Amniotic epithelial cell (primary cell): ENCODE measurements around the genes ZEB1 and ARHGAP12.

DNA sequence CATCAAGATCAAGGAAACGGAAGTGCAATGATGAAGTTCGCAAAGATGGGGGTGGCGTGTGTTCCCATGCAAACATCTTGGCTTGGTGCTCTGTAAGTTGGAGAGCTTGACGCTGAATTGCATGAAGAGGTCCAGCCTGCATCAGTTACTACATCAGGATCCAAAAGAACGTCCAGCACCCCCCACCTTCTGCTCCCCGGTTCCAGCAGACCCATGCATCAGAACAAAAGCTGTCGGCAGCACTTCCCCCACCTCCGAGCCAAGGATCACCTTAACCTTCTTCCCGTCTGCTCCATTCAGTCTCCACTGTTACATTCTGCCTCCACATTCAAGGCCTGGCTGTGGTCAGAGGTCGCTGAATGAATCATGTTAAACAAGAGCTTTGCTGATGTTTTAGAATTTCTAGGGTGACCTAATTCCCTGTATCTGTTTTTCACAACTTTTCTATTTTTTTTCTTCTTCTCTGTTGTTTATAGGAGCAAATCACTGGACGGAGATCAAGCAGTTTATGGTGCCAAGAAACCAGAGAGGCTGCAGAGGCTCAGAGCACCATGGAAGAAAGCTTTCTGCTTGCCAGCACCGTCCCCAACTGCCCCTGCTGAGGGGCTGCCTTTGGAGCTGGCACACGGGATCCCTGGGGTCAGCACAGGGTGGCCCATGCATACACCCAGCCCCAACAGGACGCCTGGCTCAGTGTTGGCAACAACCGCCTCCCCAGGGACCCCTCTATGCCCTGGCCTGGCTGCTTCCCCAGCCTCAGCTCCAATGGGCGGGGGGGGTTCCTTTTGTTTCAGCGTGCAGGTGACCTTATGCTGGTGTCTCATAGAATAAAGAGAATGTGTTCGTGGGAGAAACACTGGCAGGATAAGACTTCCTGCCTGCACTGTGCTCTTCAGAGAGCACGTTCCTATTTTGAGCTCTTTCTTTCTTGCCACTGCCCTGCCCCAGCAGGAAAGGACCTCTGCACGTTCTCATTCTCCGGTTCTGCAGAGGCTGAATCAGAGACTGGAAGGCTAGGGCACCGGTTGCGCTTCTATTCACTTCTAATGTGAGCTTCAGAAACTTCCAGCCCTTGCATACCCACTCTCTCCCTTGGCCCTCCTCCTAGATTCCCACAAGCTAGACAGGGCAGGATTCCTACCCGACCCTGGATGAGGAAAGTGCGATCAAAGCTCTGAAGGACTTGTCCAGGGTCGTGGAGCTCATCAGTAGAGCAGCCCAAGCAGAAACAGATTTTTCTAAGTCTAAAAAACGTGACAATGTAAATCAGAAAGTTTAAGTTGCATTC lies 182.7 kb upstream of the LYZL2 start:
- RRBS = no CpG with 5 or more reads among the region's 27 CpGs

DNA sequence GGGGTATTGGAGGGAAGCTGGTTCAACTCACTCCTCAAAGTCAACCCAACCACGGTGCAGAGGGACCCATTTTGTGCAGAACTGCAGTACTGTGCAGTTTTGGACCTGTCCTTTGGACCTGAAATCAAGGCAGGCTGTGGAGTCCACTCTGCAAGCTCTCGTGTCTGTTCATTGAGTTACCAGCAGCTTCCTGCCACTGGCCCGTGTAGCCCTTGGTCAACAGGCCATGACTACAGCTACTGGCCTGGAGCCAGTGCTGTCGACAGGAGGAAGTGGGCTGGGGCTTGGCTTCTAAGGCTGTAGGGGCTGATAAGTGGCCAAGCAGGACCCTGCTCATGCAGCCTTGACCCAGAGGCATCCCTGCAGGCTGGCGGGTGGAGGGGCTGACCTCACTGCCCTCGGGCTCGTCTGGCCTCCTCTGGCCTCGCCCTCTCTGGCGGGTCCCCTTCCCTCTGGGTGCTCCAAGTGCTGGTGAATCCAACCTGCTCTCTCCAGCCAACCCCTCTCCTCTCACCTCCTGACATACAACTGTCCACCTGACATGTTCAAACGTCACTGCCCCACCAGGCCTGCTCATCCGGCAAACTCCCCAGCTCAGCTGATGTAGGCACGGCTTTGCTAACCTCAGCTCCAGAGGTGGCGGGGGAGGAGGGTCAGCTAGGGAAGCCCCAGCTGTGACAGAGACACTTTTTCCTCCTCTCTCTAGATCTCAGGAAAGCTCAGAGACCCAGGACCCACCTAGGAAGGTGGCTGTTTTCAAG lies 188.5 kb upstream of the LYZL2 start:
- RRBS = no CpG with 5 or more reads among the region's 13 CpGs

DNA sequence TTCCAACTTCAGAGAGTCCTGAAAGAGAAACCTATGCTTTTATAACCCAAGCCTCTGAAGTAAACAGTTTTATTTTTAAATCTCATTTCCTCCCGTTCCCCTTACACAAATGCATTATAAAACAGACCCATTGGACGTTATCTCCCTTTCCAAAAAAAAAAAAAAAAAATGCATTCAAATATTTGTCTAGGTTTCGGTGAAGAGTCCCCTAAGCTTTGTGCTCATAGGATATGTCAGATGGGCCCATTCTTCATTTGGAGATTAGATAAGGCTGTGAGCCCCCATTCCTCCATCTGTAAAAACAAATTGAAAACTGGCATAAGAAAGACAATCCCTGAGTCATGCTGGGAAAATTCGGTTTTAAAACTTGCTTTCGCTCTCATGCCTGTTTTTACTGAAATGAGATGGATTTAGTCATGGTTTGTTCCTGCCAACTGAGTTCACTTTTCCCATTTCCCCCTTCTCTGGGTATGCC lies 190.6 kb upstream of the LYZL2 start:
- RRBS = no CpG with 5 or more reads among the region's 5 CpGs

GRCh38 chr10:31007629-31008171 lies 24.0 kb downstream of the ZNF438 start:
- RRBS = no CpG with 5 or more reads among the region's 1 CpG

- RRBS = no CpG with 5 or more reads among the region's 7 CpGs
These were observed 17.3 kb downstream of the ZNF438 start for GRCh38 chr10:31014195-31014884.

DNA sequence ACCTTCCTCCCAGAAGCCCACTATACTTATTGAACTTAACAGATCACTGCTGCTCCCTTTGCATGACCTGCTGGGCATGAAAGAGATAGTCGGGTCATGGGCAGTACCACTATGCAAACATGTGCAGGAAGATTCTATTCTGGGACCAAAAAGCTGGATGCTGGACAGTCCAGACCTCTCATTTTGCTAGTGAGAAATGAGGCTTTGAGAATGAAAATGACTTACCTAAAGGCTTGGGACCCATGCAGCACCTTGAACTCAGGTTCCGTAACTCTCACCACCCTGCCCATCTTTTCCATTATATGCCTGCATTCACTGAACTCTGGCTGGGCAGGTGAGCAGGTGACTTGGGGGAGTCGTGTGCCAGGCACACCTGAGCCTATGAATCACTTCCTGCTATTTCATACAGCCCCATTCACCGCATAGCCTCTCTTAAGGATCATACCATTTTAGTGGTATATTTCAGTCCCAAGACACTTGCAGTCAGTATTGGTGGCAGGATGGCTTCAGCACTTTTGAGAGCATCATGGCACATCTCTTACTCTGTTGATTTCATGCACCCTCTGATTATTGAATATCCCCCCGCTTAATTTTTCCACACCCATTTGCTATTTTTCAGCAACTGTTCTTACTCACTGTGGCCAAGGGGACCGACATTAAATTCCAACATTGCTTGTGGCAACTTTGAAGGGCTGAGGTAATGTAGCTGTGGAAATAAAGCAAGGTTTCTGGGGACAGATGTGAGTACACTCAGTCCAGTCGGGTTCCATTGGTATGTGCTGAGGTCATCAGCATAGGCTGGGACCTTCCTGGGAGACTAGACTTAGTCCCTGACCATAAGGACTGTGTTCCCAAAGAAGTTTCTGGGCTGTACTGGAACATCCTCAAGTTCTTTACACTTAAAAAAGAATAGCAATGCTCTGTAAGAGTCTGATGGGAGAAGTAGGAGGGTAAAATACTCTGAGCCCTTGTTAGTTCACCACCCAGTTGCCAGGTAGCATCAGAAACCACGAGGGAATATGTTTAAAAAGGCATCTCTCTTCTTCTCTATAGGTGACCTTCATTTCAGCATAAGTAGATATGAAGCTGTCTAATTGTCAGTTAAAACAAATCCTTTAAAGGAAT lies 39.7 kb upstream of the ZNF438 start:
- RRBS = no CpG with 5 or more reads among the region's 8 CpGs

- RRBS = no CpG with 5 or more reads among the region's 14 CpGs
These were observed at the start of gene ZEB1 for GRCh38 chr10:31319154-31319323. Gene ZEB1, plus strand, starts transcription at chr10:31319216.

GRCh38 chr10:31341103-31341949 lies 22.3 kb downstream of the ZEB1 start:
- RRBS = no CpG with 5 or more reads among the region's 6 CpGs

- RRBS = 58% methylated on average over 3 of the region's 23 CpGs
These were observed 230.8 kb downstream of the ARHGAP12 start for GRCh38 chr10:31697580-31698555.

DNA sequence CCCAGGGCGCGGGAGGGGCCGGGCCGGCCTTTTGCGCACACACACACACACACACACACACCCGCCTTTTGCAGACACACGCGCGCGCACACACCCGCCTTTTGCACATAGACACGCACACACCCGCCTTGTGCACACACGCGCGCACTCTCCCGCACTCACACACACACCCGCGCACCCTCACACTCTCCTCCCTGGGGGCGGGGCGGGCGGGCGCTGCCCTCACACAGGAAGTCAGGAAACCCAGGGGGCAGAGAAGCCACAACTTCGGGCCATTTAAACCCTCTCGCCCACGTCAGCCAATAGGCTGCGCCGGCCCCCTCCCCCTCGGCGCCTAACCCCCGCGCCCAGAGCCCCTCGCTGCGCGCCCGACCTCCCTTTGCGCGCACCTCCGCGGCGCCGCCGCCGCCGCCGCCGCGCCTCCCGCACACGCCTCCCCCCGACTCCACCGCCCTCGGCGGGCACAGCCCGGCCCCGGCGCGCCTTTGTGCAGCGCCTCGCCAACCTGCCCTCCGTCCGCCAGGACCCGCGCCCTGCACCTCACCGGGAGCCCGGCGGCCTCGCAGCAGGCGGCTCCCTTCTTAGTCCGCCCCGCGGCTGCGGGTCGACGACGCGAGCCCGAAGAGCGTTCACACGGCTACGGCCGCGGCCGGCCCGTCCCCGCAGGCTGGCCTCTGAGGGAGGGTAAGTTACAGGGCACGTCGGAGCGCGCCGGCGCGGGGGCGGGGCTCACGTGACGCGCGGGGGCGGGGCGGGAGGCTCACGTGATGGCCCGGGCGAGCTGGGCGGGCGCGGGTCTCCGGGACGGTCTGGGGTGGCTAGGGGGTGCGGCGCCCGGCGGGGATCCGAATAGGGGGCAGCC lies at the start of gene ARHGAP12:
Gene ARHGAP12, minus strand, starts transcription at position 693 of the 862 bp plus-strand sequence.
- RRBS = 4% methylated on average over 39 of the region's 113 CpGs

GRCh38 chr10:32021985-32022431 lies 34.2 kb downstream of the KIF5B start:
- RRBS = no CpG with 5 or more reads among the region's 3 CpGs

GRCh38 chr10:32927722-32927973 lies 30.4 kb downstream of the ITGB1 start:
- RRBS = no CpG with 5 or more reads among the region's 4 CpGs

DNA sequence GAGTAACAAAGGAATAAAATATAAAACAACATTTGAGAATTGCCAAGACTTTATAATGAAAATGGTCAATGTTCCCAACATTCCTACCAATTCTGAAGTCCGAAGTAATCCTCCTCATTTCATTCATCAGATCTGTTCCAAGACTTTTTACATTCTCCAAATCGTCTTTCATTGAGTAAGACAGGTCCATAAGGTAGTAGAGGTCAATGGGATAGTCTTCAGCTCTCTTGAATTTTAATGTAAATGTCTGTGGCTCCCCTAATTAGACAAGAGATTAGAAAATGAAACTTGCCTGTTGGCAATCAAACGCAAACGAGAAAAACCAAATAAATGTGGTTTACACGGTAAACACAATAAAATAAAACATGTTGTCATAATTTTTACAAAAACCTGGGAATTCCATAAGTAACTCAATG lies 30.0 kb downstream of the ITGB1 start:
- RRBS = no CpG with 5 or more reads among the region's 5 CpGs

DNA sequence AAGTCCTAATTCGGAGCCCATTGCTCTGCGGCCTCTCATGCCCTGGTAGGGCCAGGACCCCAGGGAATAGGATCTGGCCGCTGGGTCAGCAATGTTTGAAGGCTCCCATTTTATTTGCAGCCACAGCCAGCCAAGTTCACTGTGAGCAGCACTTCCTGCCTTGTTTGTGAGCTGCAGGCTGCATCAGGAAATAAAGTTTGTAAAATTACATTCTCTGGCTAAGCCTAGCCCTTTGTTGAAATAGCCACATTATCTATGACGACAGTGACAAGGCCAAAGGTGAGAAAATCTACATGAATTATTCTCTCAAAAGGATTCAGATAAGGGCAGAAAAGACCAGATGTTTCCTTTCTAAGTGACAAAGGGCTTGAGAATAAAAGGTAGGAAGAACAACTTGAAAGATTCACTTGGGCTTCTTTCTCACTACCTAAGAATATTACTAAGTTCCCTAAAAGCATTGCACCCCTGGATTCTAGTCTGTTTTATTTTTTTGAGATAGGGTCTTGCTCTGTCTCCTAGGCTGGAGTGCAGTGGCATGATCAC lies 23.8 kb upstream of the ITGB1 start:
- RRBS = no CpG with 5 or more reads among the region's 4 CpGs

DNA sequence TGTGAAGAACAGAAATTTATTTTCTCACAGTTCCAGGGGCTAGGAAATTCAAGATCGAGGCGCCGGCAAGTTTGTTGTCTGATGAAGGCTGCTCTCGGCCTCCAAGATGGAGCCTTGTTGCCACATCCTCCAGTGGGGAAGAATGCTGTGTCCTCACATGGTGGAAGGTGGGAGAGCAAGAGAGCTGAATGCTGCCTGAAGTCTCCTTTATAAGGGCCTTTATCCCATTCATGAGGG lies 39.9 kb upstream of the ITGB1 start:
- RRBS = no CpG with 5 or more reads among the region's 4 CpGs

DNA sequence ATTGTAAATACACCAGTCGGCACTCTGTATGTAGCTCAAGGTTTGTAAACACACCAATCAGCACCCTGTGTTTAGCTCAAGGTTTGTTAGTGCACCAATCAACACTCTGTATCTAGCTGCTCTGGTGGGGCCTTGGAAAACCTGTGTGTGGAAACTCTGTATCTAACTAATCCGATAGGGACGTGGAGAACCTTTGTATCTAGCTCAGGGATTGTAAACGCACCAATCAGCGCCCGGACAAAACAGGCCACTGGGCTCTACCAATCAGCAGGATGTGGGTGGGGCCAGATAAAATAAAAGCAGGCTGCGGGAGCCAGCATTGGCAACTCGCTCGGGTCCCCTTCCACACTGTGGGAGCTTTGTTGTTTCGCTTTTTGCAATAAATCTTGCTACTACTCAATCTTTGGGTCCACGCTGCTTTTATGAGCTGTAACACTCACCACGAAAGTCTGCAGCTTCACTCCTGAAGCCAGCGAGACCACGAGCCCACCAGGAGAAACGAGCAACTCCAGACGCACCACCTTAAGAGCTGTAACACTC lies 91.9 kb upstream of the ITGB1 start:
- RRBS = no CpG with 5 or more reads among the region's 16 CpGs

GRCh38 chr10:33117644-33118278 lies 159.7 kb upstream of the ITGB1 start:
- RRBS = no CpG with 5 or more reads among the region's 10 CpGs

DNA sequence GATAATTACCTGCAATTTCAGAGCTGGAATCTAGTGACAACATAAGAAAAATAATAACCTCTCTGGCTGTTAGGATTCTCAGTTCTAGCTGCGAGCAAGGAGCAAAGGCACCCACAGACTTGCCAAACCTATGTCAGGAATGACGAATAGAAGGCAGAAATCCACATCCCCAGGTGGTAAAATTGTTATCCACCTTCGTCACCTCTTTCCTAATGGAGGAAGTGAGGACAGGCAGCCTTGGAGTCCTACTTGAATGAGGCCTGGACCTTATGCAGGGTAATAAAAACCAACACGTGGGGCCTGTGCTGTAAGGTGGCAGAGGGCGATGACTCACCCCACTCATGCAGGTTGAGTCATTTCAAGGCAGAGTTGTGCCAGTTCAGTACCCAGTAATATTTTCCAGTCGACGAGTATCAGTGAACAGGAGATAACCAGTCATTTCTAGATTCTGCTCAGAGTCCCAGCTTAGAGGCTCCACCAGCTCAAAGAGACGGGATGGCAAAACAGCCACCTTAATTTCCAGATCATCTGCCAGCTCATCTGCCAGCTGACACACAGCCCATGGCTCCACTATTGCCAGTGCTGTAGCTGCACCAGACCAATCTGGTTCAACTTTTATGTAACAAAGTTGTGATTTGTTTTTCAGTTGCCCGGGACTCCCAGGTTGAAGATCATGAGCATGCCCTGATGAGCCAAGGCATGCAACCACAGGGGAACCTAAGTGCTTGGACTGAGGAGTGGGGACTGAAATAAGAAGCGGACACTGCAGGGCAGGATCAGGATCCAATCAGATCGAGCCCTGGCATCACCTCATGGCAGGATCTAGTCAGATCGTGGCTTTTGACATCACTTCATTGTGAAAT lies 176.1 kb upstream of the ITGB1 start:
- RRBS = no CpG with 5 or more reads among the region's 12 CpGs

- RRBS = no CpG with 5 or more reads among the region's 5 CpGs
These were observed 71.0 kb downstream of the NRP1 start for GRCh38 chr10:33263373-33264026.